Bronchus (tissue), 1 donor: ENCODE measurements around a stretch of chr10.

- PRO-cap = no peak
Observed at GRCh38 chr10:28743370-28744043, 66.2 kb downstream of the BAMBI start.

- PRO-cap = no peak
Observed at GRCh38 chr10:28839559-28840094, 162.3 kb downstream of the BAMBI start.

- PRO-cap = no peak
Observed at GRCh38 chr10:28879807-28880415, 202.6 kb downstream of the BAMBI start.

DNA sequence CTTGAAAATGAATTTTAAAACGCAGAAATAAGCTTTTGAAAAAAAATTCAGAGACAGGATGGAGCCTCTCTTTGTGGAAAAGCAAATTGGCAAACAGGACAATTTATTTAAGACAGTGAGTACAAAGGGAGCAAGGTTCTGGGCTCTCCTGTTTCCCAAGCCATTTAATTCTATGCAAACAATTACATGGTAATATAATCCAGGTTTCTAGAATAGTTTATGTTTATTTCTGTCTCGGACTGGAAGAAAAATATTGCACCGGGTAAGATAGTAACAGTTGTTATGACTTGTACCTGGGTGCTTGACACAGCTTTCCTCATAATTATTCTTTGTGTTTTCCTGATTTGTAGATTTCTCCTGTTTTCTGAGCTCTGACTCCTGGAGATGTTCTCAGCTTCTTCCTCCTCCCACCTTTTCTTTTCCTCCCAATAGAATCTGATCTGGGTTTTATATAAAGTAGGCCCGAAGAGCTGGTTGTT is 263.2 kb downstream of the BAMBI start:
- PRO-cap = no peak

DNA sequence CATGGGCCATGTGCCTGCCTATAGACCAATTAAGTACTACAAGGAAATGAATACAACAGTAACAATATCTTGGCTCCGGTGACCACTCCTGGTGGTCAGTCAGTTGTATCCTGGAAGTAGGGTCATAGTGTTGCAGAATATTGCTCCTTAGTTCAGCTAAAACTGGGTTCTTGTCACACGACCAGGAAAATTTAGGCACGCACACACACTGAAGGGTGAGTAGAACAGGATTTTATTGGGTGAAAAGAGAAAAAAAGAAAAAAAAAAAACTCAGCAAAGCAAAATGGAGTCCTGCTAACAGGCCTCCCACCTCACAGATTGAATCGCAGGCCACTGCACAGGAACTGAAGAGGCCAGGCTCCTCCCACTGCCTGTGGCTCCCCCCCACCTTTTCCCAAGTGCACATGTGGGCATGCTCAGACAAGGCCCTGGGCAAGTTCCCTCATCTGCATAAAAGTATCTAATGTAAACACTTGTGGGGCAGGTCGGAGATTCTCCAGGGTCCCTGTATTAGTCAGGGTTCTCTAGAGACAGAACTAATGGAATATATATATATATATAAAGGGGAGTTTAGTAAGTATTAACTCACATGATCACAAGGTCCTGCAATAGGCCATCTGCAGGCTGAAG is 155.2 kb downstream of the LYZL1 start:
- PRO-cap = no peak

- PRO-cap = no peak
Observed at GRCh38 chr10:29504960-29505159, 129.9 kb downstream of the SVIL start.

- PRO-cap = no peak
Observed at GRCh38 chr10:29522197-29522963, 112.4 kb downstream of the SVIL start.

DNA sequence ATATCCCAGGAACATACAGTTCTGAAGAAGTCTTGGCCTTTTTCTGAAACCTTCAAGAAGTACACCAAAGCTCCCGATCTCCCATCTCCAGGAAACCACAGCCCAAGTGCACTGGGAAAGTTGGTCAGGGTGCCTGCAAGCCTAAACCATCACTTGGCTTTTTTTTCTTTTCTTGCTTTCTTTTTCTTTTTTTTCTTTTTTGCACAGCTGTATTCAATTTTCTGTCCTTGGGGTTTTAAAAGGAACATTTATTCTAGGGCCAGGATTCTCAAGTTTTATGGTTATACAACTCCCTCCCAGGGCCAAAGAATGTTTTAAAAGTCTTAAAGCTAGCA is 12.3 kb upstream of the SVIL start:
- PRO-cap = no peak

GRCh38 chr10:29811669-29812577 is 177.2 kb upstream of the SVIL start:
- PRO-cap = no peak

- PRO-cap = no peak
Observed at GRCh38 chr10:29860106-29860441, 199.3 kb downstream of the JCAD start.

- PRO-cap = bidirectional peak, plus-strand start at chr10:30434646, minus-strand start at chr10:30434553; bidirectional peak, plus-strand start at chr10:30435020, minus-strand start at chr10:30434895
Observed at GRCh38 chr10:30434385-30435143, 580 bp downstream of the MAP3K8 start.

DNA sequence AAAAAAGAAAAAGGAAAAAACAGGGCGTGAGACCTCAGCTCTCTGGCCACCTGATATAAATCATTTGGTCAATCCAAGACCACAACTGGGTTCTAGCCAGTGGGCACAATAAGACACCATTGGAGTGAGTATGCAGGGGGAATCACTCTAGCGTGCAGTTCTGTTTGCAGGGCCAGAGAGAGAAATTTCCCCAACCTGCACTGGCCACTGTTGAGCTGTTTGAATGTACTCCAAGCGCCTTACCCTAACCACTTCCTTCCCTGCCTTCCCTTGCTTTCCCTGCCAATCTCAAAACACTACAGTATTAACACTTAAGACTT is 63.7 kb downstream of the MAP3K8 start:
- PRO-cap = no peak

- PRO-cap = no peak
Observed at GRCh38 chr10:30542433-30543110, 87.0 kb downstream of the LYZL2 start.

DNA sequence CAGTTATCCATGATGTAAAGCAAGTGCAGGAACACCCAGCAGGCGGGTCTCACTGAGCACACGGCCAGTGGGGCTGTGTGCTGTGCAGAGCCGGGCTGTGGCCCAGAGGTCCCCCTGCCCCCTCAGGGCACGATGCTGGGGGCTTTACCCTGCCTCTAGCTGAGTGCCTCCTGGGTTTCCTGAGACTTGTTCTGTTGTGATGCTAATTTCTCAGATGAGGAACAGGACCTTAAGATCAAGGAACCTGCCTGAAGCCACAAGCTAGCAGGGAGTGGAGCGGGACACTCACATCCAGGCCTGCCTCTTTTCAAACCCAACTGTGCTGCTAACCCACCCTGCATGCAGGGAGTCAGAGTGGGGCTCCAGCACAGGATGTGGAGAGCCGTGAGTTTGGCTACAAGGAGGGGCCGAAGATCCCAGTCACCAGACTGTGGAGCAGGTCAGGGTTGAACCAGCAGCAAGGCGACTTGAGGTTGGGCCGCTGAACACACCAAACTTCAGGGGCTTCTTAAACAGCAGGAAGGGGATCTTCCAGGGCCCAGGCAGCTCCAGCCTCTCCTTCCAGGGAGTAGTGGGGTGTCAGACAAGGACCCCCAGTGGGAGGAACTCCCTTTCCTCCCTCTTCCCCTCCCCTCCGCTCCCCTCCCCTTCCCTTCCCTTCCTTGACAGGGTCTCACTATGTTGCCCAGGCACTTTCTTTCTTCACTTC is 76.3 kb upstream of the LYZL2 start:
- PRO-cap = no peak

- PRO-cap = no peak
Observed at GRCh38 chr10:30752012-30752497, 122.5 kb upstream of the LYZL2 start.

DNA sequence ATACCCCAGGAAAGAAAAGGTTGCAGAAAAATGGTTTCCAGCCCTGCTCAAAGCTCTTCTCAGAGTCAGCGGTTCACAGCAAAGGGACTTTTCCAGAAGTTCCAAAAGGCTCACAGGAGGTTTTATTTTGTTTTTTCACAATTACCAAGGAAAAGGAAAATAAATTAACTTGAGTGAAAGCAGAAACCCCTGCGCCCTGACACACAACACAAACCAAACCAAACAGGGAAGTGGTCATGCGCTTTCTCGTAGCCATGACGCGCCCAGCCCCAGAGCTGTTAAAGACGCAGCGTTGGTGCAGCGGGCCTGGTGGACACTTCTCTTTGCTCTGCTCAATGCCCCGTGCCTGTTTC is 134.3 kb upstream of the LYZL2 start:
- PRO-cap = no peak

DNA sequence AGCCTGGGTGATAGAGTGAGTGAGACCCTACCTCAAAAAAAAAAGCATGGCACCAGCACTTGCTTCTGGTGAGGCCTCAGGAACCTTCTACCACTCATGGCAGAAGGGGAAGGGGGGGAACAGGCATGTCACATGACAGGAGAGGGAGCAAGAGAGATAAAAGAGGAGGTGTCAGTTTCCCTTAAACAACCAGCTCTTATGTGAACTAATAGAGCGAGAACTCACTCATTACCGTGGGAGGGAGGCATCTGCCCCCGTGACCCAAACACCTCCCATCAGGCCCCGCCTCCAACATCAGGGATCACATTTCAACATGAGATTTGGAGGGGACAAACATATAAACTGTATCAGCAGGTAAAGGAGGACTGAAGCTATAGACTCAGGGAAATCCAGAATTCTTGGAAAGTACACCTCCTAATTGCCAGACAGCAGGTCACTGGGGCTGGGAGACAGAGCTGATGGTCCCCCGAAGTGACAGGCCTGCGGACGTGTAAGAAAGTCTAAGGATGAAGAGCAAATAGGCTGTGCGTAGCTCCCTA is 186.6 kb upstream of the LYZL2 start:
- PRO-cap = no peak

GRCh38 chr10:30820152-30820626 is 190.6 kb upstream of the LYZL2 start:
- PRO-cap = no peak

DNA sequence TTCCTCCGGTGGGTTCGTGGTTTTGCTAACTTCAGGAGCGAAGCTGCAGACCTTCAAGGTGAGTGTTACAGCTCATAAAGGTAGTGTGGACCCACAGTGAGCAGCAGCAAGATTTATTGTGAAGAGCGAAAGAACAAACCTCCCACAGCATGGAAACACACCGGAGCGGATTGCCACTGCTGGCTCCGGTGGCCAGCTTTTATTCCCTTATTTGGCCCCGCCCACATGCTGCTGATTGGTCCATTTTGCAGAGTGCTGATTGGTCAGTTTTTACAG is 268.1 kb downstream of the ZEB1 start:
- PRO-cap = no peak

- PRO-cap = no peak
Observed at GRCh38 chr10:31697133-31697579, 231.5 kb downstream of the ARHGAP12 start.